Testis (tissue), 5 donors: ENCODE measurements around the genes BPIFB6 and ASIP.

- PRO-cap, 3 experiments = no peak in any of the 3 experiments
- RAMPAGE, long total RNA, 2 experiments = no peak in any of the 2 experiments
- RRBS = no CpG with 5 or more reads among the region's 3 CpGs
Measured at GRCh38 chr20:32967840-32968072, 36.5 kb downstream of the SUN5 start.

DNA sequence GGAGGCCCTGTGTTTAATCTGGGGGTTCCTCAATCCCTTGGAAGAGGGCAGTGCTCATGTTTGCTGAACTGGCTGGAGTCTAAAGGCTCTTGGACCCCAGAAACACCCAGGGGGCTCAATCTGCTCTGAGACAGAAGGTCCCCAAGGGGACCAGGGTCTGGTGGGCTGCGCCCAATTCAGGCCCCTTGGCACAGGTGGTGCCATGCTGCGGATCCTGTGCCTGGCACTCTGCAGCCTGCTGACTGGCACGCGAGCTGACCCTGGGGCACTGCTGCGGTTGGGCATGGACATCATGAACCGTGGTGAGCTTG is at the start of gene BPIFB6:
Gene BPIFB6, plus strand, starts transcription at position 203 of the 311 bp plus-strand sequence.
- PRO-cap, 3 experiments = no peak in any of the 3 experiments
- RAMPAGE, long total RNA, 2 experiments = no peak in any of the 2 experiments
- RRBS = no CpG with 5 or more reads among the region's 6 CpGs

- PRO-cap, 3 experiments = no peak in any of the 3 experiments
- RAMPAGE, long total RNA, 2 experiments = no peak in any of the 2 experiments
- RRBS = no CpG with 5 or more reads among the region's 2 CpGs
Measured at GRCh38 chr20:33124193-33124656, 43.7 kb upstream of the BPIFA2 start.

- PRO-cap, 3 experiments = no peak in any of the 3 experiments
- RAMPAGE, long total RNA, 2 experiments = no peak in any of the 2 experiments
- RRBS = no CpG with 5 or more reads among the region's 10 CpGs
Measured at GRCh38 chr20:33370160-33370901, 31.0 kb downstream of the CDK5RAP1 start.

DNA sequence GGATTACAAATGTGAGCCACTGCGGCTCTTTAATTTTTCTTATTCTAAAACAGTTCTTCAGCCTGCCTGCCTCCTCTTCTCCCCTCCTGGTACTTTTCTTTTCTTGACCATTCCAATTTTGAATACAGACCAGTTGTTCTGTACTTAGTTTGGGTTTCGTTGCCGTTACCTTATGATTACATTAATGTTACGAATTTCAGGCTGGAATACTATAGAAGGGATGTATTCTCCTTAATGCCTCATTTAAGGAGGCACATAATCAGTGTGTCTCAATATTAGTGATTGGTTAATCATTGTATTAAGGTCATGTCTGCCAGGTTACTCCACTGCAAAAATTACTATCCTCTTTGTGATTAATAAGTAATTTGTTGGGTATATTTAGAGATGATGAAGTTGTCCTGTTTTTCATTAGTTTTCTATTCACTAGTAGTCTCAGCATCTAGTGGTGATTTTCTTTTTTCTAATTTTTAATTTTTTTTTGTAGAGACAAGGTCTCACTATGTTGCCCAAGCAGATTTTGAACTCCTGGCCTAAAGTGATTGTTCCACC is 66.3 kb downstream of the CBFA2T2 start:
- PRO-cap, 3 experiments = no peak in any of the 3 experiments
- RAMPAGE, long total RNA, 2 experiments = no peak in any of the 2 experiments
- RRBS = no CpG with 5 or more reads among the region's 4 CpGs

DNA sequence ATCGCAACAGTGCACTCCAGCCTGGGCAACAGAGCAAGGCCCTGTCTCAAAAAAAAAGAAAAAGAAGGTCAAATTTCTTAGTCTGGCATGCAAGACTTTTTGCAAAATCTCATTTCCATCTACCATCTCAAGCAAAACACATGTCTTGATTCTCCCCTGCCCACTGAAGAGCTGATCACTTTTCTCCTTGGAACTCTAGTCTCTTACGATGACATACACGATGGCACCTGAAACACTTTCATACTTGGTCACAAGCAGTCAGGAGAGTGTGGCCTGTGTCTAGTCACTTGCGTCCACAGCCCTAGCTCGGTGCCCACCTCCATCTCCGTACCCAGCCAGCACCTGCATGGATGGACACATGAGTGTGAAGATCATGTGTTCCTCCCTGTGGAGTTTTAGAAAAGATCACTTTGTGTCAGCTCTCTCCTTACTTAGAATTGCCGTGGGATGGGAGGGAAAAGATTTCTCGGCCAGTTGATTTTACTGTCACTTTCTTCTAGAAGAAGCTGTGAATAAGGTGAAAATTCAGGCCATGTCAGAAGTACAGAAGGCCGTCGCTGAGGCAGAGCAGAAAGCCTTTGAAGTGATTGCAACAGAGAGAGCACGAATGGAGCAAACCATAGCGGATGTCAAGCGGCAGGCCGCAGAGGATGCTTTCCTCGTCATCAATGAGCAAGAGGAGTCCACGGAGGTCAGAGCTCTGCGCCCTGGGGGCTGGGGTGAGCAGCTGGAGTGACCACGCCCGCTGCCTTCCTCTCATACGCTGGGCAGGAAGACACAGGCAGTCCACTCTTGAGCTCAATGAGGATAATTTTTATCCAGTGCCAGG is 22.1 kb upstream of the C20orf144 start:
- PRO-cap, 3 experiments = no peak in any of the 3 experiments
- RAMPAGE, long total RNA, 2 experiments = no peak in any of the 2 experiments
- RRBS = no CpG with 5 or more reads among the region's 20 CpGs

DNA sequence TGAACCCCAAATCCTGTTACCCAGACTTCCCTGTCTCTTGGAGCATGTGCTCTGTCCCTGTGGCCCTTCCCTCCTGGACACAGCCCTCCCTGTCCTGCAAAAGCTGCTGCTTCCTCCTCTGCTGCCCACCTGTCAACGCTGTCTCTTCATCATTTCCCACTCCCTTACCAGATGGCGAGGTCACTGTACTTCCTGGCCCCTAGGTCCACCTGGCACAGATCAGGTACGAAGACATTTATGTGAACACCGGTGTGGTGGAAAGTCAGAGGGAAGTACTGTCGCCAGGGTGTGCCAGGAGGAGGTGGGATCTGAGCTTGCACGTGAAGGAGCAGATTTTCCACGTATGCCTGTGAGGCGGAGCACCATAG is 46.4 kb downstream of the CHMP4B start:
- PRO-cap, 3 experiments = no peak in any of the 3 experiments
- RAMPAGE, long total RNA, 2 experiments = no peak in any of the 2 experiments
- RRBS = no CpG with 5 or more reads among the region's 8 CpGs

DNA sequence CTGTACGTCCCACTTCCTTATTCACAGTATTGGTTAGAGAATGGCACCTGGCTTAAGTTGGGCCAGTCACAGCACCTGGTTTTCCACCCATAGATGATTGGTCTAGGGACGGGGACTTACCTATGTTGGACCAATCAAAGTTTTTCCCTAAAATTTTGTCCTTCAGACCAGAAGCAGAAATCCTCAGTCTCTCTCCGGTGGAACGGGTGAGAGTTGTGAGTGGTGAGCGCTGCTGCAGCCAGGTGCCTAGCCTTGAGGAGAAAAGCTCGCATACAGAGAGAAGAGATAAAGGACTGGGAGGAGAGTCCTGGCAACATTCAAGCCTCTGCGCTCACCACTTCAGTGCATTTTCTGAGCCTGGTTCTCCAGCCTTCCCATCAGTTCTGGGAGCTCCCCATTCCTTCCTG is 2.1 kb upstream of the RALY start:
- PRO-cap, 3 experiments = no peak in any of the 3 experiments
- RAMPAGE, long total RNA, 2 experiments = no peak in any of the 2 experiments
- RRBS = no CpG with 5 or more reads among the region's 7 CpGs

GRCh38 chr20:33992996-33993223 is 801 bp upstream of the RALY start:
- PRO-cap, 3 experiments = peak in 3 of 3 experiments; most common minus-strand start chr20:33993133 (in 3)
- RAMPAGE, long total RNA, 2 experiments = start-site peak on the minus strand in 1 of 2 experiments, at chr20:33993099-33993214 at its widest, 120 reads per replicate
- RRBS = under 1% methylated on average over 3 of the region's 13 CpGs

DNA sequence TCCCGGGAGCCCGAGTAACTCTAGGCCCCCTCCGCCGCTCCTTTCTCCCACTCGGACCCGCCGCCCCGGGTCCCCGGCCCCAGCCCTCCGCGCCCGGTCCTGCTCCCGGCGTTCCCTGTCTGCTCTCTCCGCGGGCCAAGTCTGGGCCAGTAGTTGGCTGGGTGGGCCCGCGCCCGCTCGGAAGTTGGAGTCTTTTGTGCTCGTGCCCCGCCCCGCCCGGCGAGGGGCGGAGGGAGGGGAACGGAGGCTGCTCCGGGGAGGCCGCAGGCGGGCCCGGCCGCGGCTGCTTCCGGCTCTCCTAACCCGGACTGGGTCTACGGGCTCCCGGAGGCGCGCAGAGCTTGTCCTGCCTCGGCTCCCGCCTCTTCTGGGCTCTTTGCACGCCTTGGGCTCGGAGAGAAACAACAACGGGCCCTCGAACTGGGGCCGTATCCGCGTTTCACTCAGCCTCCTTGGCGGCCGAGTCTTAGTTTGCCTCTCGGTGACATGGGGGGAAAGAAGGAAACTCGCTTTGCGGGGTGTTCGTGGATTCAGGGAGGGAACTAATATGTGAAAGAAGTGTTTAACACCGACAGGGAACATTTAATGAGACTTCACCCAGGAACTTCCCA is 654 bp downstream of the RALY start:
- PRO-cap, 3 experiments = peak in 3 of 3 experiments; most common plus-strand start position 222 of the sequence (in 3); most common minus-strand start position 129 of the sequence (in 3)
- RAMPAGE, long total RNA, 2 experiments = start-site peak on the plus strand in 1 of 2 experiments, centred at position 233 of the sequence, 134 reads per replicate; start-site peak on the minus strand in 1 of 2 experiments, centred at position 110 of the sequence, 65 reads per replicate
- RRBS = 1% methylated on average over 16 of the region's 55 CpGs

DNA sequence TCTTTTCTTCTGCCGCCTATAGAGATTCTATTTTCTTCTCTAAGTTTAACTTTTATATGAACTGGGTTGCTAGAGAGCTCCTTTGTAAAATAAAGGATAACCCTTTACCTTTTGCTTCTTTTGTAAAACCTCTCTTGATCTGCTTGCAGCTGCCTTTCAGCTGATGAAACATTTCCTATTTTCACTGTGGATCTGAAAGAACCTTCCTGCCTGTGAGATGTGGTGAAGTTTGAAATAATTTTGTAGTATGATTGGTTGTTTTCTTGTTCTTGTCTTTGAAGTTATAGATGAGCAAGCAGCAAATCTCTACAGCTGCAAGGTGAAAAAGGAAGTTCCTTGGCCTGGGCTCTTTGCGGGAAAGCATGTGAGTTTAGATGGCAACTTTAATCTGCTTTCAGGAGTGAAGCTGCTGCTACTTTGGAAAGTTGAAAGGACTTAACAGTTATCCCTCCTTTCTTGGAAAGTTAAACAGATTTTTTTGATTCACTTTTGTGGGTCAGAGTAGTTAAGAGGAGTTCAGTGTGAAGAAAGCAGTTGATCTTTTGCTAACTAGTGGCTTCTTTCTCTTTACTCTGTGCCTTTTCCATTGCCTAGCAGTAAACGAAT is at the start of gene ASIP:
Gene ASIP, plus strand, starts transcription at position 298 of the 606 bp plus-strand sequence.
- PRO-cap, 3 experiments = no peak in any of the 3 experiments
- RAMPAGE, long total RNA, 2 experiments = no peak in any of the 2 experiments
- RRBS = no CpG with 5 or more reads among the region's 3 CpGs

- PRO-cap, 3 experiments = no peak in any of the 3 experiments
- RAMPAGE, long total RNA, 2 experiments = no peak in any of the 2 experiments
- RRBS = no CpG with 5 or more reads among the region's 9 CpGs
Measured at GRCh38 chr20:34343498-34344199, 19.4 kb upstream of the ITCH start.

DNA sequence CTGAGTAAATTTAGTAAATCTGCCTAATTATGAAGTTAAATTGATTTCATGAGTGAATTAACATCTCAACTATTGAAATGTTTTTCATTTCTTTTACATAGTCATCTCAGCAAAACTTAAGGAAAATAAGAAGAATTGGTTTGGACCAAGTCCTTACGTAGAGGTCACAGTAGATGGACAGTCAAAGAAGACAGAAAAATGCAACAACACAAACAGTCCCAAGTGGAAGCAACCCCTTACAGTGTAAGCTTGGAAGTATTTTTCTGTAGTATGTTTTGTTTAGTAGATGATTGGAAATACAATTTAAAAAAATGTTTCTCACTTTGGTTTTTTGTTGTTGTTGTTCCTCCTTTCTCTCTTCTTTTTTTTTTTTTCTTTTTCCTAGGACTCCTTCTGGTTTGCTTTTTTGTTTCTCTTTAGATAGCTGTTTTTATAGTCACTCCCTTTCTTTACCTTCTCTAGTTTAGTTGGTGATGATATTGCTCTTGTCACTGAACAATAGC is 45.5 kb downstream of the ITCH start:
- PRO-cap, 3 experiments = no peak in any of the 3 experiments
- RAMPAGE, long total RNA, 2 experiments = no peak in any of the 2 experiments
- RRBS = no CpG with 5 or more reads among the region's 1 CpG

GRCh38 chr20:34578485-34578933 is 20.0 kb downstream of the MAP1LC3A start:
- PRO-cap, 3 experiments = no peak in any of the 3 experiments
- RAMPAGE, long total RNA, 2 experiments = no peak in any of the 2 experiments
- RRBS = no CpG with 5 or more reads among the region's 6 CpGs

DNA sequence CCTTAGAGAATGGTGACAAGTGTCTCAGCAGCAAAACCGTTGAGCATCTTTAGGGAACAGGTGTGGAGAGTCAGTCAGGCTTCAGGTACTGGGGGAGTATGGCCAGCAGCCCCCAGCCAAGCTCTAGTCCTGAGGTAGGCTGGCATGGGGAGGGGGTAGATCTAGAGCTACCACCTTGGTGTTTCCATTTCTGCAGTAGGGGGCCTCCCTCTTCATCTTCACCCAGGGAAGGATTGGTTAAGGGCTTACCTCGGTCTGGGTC is 2.6 kb downstream of the TP53INP2 start:
- PRO-cap, 3 experiments = no peak in any of the 3 experiments
- RAMPAGE, long total RNA, 2 experiments = no peak in any of the 2 experiments
- RRBS = no CpG with 5 or more reads among the region's 2 CpGs

DNA sequence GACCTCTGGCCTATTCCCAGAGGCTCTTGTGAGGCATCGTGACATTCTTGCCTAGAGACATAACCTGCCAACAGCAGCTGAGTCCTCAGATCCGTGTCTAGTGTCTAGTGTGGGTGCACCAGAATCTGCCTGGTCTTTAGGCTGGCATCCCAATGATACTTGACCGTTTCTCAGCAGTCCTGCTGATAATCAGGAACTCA is 20.1 kb downstream of the TP53INP2 start:
- PRO-cap, 3 experiments = no peak in any of the 3 experiments
- RAMPAGE, long total RNA, 2 experiments = no peak in any of the 2 experiments
- RRBS = no CpG with 5 or more reads among the region's 3 CpGs

DNA sequence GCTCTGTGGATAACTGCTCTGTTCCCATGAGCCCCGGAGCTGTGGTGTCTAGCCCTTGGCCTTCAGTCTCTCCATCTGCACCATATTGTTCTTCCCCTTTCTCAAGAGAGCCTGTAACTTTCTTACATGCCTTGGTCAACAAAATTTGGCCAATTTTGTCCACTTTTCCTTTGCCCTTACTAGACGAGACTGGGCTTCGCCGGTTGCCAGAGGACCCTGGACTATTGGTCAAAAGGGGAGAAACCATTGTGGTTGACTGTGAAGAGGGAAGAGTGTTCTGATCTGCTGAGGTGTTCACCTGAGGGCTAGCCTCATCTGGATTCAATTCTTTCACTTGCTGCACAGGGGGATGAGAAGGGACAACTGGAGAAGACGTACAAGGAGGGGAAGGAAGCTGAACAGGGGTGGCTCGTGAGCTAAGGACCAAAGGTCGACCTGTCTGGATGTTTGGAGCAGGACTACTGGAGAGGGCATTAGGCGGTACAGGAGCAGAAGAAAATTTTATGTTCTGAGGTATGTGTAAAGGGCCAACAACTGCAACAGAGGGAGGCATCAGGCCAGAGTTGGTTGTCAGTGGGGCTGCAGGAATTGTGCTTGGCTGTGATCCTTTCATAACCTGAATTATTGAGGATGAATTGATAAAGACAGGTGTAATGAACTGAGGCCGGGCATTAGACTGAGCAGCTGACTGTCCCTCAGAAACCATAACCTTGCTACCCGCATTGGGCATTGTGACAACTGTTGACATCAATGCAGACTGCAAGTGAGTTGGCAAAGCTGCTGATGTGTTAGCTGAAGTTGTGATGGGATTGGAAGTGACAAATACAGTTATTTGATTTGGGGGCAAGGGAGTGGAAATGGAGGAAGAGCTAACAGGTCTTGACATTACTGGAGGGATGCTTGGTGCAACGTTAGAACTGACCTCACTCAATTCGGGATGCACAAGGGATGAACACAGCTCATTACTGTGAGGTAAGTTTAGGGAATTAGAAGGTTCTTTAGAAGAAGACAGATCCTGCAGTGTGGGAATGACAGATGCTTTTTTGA is 36.8 kb downstream of the TP53INP2 start:
- PRO-cap, 3 experiments = peak in 2 of 3 experiments; most common plus-strand start position 795 of the sequence (in 1); most common minus-strand start position 678 of the sequence (in 2)
- RAMPAGE, long total RNA, 2 experiments = start-site peak on the plus strand in 2 of 2 experiments, centred at positions 773 to 792 of the sequence, 9 to 18 reads per replicate
- RRBS = 100% methylated on average over 1 of the region's 12 CpGs

DNA sequence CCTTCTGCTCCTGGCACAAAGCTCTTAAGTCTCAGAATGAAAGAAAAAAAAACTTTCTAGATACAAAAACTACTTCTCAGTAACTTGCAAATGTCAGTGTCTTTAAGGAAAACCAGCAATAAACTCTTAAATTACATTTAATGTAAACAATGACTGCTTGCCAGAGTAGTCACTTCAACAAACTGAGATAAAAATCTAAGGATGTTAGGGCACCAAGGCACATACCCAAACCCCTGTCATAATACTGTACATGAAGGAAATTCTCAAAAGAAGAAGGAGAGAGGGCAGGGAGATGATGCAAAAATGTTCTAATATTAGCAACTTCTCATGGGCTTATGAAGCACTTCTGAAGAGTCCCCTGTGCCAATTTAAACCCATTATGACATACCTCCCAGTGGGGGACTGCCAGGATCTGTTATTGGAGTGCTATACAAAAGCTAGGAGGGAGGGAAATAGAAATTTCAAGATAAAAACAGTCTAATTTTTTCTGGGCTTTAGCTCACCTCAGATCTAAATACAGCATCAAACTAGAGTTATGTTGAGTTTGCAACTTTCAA is 33.8 kb downstream of the NCOA6 start:
- PRO-cap, 3 experiments = no peak in any of the 3 experiments
- RAMPAGE, long total RNA, 2 experiments = no peak in any of the 2 experiments

DNA sequence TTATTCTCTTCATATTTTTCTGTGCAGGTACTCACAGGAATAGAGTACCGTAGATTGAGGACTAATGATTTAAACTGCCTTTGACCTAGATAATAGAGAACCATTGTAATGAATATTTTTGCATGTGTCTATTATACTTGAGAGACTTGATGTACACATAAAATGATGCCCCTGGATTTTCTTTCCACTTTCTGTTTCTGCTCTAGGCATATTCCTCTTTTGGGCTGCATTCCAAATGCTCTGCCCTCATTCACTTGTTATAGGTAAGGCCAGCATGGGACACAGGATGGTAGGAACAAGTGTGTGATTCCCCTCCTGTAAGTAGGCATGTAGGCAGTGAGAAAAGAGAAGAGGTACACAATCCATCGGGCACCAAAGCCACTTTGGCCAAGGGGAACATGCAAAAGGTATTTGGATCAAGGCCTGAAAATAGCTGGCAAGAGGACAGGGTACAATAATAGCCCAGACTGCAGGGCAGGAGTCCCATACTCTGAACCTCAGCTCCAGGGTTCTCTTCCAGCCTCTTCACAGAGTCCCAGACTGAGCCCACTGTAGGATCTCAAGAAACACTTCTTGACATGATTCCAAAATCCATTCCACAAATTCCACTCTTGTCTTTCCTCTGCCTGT is 19.5 kb downstream of the ACSS2 start:
- PRO-cap, 3 experiments = no peak in any of the 3 experiments
- RAMPAGE, long total RNA, 2 experiments = no peak in any of the 2 experiments
- RRBS = no CpG with 5 or more reads among the region's 2 CpGs

DNA sequence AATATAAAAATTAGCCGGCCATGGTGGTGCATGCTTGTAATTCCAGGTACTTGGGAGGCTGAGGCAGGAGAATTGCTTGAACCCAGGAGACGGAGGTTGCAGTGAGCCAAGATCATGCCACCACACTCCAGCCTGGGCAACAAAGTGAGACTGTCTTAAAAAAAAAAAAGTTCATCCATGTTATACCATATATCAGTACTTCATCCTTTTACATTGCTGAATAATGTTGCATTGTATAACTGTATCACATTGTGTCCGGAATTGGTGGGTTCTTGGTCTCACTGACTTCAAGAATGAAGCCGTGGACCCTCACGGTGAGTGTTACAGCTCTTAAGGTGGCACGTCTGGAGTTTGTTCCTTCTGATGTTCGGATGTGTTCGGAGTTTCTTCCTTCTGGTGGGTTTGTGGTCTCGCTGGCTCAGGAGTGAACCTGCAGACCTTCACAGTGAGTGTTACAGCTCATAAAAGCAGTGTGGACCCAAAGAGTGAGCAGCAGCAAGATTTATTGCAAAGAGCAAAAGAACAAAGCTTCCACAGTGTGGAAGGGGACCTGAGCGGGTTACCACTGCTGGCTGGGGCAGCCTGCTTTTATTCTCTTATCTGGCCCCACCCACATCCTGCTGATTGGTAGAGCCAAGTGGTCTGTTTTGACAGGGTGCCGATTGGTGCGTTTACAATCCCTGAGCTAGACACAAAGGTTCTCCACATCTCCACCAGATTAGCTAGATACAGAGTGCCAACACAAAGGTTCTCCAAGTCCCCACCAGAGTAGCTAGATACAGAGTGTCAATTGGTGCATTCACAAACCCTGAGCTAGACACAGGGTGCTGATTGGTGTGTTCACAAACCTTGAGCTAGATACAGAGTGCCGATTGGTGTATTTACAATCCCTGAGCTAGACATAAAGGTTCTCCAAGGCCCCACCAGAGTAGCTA is 21.5 kb downstream of the ACSS2 start:
- PRO-cap, 3 experiments = peak in 2 of 3 experiments; most common minus-strand start position 564 of the sequence (in 2)
- RAMPAGE, long total RNA, 2 experiments = no peak in any of the 2 experiments
- RRBS = no CpG with 5 or more reads among the region's 13 CpGs